AG09309 (cell line): ENCODE results near the genes SLC15A4, PIWIL1 and RAN.

DNA sequence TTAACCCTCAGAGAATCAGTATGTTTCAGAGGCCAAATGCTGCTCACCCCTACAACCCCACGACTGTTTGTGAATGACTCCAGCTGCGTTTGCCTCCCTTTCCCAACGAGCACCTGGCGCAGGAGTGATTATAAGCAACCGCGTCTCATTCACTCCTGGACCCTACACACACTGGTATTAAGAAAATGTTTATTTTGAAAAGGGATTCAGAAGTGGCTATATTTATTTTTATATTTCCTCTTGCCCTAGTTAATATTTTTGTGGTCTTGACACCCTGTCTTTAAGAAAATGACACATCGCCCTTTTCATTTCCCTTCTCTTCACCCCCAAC, 77.9 kb downstream of the SLC15A4 start:
- RRBS, result no CpG with 5 or more reads among the region's 7 CpGs

- RRBS, result no CpG with 5 or more reads among the region's 7 CpGs
These were observed 2.9 kb downstream of the SLC15A4 start for GRCh38 chr12:128820719-128821483.

DNA sequence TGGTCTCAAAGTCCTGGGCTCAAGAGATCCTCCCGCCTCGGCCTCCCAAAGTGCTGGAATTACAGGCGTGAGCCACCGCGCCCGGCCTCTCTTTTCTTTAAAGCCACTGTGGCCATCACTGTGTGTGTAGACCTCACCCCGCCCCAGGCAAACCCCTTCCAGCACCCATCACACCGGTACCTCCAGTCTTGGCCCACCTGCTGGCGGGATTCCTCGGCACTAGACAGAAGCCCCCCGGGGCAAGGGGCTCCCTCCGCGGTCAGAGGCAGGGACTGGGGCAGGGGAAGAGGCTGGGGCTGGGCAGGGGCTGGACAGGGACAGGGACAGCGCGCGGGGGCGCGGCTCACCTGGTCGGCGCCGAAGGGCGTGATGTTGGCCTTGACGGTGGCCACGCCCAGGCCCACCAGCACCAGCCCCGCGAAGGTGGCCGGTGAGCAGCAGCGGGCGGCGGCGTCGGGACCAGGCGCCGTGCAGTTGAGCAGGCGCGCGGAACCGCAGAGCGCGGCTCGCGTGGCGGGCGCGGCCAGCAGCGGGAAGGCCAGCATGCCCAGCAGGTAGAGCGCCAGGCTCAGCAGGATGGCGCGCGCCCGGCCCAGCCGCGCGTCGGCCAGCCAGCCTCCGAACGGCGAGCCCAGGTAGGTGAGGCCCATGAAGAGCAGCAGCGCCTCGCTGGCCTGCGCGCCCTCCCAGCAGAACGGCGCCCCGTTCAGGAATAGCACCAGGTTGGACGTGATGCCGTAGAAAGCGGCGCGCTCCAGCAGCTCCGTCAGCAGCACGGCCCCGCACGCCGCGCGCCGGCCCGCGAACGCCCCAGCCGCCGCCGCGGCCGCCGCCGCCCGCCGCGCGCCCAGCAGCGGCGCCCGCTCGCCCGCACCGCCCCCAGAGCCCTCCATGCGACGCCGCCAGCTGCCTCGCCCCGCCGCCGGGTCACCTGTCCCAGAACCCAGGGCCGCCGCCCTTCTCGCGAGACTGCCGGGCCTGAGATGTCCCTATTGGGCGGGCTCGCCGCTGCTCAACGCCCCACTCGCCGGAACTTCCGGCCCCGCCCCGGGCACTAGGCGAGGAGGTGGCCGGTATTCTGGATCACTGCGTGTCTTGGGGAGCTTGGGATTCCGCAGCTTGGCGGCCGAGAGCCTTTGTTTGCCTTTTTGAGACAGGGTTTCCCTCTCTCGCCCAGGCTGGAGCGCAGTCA, at the start of gene SLC15A4:
Gene SLC15A4, minus strand, starts transcription at position 908 of the 1,192 bp plus-strand sequence.
- RRBS, result 3% methylated on average over 16 of the region's 127 CpGs

GRCh38 chr12:130254571-130254927, 83.1 kb upstream of the PIWIL1 start:
- RRBS, result no CpG with 5 or more reads among the region's 12 CpGs

DNA sequence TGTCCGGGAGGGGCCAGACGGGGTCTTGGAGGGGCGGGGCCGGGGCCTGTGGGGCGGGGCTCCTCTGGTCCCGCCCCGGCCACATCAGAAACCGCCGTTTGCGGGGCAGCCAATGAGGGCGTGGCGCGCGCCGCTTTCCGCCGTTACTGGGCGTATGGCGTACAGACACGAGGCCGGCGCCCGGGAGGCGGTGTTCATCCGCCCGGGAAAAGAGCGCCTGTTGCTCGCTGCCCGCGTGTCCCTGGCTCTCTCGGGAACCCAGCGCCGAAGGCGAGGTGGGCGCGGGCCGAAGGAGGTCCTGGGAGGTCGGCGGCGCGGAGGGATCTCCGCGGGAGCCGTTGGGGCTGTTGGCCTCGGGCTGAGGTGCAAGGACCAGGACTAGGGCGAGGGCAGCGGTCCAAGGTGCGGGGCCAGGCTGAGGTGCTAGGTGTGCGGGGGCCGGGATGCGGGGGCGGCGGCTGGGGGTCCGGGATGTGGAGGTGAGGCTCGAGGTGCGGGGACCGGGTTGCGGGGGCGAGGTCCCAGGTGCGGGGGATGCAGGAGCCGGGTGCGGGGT, at the start of gene PIWIL1:
Gene PIWIL1, plus strand, starts transcription at position 143 of the 556 bp plus-strand sequence.
- RRBS, result 45% methylated on average over 10 of the region's 62 CpGs

DNA sequence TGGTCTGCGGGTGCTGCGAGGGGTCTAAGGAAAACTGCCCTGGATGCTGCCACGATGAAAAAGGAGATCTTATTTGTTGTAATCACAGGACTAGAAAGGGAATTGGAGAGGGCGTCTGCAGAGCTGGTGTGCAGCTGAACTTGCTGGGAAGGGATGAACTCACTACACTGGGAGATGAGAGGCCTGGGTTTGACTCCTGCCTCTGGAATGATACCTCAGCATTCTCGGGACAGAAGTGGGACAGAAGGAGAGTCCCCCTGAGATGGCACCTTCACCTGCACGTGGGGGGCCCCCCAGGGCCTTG, 24.2 kb downstream of the RIMBP2 start:
- RRBS, result no CpG with 5 or more reads among the region's 6 CpGs

GRCh38 chr12:130801358-130801865, 37.6 kb downstream of the STX2 start:
- RRBS, result no CpG with 5 or more reads among the region's 11 CpGs

- RRBS, result 2% methylated on average over 35 of the region's 116 CpGs
These were observed at the start of gene RAN for GRCh38 chr12:130871376-130872236. RAN (plus strand) TSS chr12:130872066.

- RRBS, result no CpG with 5 or more reads among the region's 6 CpGs
These were observed 1.9 kb downstream of the RAN start for GRCh38 chr12:130873523-130874314.

DNA sequence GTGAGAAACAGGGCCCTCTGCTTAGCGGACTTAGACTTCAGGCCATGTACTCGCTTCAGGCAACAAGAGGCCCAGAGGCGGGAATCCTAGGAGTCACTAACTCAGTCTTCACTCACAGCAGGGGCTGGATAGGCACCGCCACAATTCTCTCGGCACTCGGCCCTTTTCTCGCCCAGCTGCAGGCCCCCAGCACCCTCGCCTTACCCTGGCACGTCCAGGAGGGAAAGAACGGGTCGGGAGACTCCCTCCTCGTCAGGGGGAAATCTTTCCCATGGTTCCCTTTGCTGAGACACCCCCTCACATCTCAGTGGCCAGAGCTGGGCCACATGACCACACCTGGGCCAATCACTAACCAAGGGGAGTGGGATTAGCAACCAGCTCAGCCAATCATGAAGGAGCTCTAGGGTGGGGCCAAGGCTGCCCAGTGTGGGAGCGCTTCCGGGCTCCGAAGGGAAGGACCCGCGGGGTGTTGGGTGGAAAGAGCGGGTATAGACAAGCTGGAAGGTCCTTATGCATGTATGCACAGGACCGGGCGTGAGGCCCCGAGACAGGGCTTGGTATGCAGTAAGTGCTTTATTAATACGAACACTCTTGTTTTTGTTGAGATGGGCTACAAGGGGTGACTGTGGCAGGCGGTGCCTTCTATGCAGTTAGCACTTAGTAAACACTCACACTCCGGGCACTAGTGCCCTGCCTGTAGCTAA, 40.1 kb downstream of the ADGRD1 start:
- RRBS, result 74% methylated on average over 5 of the region's 24 CpGs

DNA sequence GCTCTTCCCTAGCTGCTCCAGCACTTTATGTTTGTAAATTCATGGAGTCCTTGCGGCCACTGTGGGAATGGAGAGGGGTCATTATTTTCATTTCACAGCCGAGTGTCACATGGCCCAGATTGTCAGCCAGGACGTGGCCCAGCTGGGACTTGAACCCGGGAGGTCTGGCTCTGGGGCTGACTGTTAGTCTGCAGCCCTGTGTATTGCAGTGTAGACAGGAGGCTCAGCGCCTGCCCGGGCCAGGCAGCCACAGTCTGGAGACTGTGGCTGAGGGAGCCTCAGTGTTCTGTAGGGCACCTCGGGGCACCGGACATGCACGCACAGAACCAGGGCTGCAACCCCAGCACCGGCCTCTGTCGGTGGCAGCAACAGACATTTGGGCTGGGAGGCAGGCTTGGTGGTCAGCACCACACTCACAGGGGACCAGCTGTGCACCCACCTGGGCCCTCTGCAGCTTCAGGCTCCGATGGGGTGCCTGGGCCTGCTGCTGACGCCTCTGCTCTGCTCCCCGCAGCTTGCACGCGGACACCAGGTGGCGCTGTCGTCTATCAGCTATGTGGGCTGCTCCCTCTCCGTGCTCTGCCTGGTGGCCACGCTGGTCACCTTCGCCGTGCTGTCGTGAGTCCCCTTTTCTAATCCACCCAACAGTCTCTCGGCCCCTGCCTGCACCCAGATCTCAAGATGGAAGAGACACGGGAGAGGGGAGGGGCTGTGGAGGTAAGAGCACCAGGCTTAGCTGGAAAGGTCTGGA, 150.8 kb downstream of the ADGRD1 start:
- RRBS, result 57% methylated on average over 6 of the region's 25 CpGs

- RRBS, result no CpG with 5 or more reads among the region's 9 CpGs
These were observed 39.6 kb upstream of the SFSWAP start for GRCh38 chr12:131671292-131671720.

DNA sequence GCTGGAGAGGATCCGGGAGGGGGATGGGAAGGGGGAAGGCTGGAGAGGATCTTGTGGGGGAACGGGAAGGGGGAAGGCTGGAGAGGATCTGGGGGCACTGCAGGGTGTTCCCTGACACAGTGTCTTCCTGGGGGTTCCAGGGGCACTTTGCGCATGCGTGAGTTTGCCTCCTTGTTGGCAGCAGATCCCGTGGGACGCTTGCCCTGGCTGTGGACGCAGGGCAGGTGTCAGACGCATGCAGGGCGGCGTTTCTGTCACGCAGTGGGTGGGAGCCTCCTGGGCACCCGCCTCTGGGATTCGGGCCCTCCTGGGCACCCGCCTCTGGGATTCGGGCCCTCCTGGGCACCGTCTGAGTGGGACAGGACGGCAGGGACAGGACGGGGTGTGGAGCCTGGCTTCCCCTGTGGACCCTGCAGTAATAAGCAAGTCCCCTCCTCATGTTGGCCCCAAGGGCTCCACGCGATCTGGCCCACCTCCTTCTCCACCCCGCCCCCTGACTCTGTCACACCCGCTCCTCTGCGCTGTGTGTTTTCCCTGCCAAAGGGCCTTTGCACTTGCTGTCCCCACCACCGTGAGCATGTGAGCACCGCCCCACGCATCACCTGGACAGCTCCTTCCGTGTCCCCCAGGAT, 4.2 kb downstream of the MMP17 start:
- RRBS, result no CpG with 5 or more reads among the region's 27 CpGs

- RRBS, result 69% methylated on average over 1 of the region's 10 CpGs
These were observed 7.9 kb downstream of the ULK1 start for GRCh38 chr12:131902345-131902766.

DNA sequence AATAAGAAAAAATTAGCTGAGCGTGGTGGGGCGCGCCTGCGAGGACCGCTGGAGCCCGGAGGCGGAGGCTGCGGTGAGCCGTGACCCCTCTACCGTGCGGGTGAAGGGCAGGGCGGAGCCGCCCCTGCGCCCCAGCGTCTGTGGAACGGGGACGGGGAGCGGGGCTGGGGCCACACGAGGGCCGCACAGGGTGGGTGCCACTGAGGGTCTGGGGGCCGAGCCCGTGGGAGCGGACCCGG, 434 bp upstream of the PUS1 start:
- RRBS, result 3% methylated on average over 1 of the region's 24 CpGs

DNA sequence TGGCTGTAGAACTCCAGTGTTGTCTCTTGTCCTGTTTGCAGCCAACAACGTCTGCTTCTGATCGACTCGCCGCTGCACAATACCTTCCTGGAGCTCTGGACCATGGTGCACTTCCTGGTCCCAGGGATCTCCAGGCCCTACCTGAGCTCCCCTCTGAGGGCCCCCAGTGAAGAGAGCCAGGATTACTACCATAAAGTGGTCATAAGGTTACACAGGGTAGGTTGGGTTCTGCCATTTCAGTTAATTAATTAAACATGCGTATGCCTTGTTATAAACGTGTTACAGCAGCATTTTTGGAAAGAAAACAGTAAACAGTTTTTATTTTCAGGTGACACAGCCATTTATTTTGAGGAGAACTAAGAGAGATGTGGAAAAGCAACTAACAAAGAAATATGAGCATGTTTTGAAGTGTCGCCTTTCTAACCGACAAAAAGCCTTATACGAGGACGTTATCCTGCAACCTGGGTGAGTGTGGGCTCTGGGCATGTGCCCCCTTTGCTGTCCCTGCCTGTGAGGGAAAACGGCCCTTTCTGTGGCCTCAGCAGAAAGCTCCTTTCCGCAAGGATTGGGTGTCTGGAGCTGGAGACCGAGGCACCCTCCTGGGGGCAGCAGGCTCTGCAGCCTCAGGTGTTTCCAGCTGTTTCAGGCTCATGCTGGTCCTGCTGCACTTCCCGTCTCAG, 63.8 kb downstream of the EP400 start:
- RRBS, result no CpG with 5 or more reads among the region's 14 CpGs

- RRBS, result no CpG with 5 or more reads among the region's 8 CpGs
These were observed 81.3 kb downstream of the EP400 start for GRCh38 chr12:132030991-132031509.

DNA sequence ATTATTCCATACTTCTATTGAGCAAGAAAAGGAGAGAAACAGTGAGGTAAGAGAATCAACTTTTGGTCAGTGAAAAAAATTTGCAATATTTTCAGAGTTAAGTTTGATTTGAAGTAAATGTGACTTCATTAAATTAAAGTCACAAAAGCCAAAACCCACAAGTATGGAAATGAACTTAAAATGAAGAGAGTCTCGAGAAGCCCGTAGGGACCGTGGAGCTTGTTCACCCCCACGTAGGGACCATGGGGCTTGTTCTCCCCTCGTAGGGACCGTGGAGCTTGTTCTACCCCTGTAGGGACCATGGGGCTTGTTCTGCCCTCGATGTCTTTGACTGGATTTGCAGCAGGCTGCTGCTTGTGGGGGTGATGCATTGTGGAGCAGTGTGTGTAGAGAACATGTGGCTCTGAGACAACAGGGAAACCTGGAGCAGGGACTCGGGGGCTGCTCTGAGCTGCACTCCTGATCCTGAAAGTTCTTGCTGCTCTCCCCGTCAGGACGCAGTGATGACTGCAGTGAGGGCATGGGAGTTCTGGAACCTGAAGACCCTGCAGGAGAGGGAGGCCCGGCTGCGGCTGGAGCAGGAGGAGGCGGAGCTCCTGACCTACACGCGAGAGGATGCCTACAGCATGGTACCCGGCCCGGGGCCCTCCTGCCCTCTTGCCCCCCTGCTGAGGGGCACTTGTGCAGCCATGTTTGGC, 94.1 kb downstream of the EP400 start:
- RRBS, result 88% methylated on average over 6 of the region's 17 CpGs

- RRBS, result 1% methylated on average over 28 of the region's 105 CpGs
These were observed 59.5 kb downstream of the DDX51 start for GRCh38 chr12:132084220-132085322.

GRCh38 chr12:132151217-132151752, 7.0 kb downstream of the NOC4L start:
- RRBS, result no CpG with 5 or more reads among the region's 31 CpGs